SJCRH30 (cell line): ENCODE results near the genes SCGB1D1 and HNRNPUL2.

GRCh38 chr11:61850995-61851749, 23.1 kb downstream of the FADS2 start:
- RAMPAGE, long total RNA = no peak

GRCh38 chr11:61869491-61870334, 21.6 kb downstream of the FADS3 start:
- RAMPAGE, long total RNA = no peak

DNA sequence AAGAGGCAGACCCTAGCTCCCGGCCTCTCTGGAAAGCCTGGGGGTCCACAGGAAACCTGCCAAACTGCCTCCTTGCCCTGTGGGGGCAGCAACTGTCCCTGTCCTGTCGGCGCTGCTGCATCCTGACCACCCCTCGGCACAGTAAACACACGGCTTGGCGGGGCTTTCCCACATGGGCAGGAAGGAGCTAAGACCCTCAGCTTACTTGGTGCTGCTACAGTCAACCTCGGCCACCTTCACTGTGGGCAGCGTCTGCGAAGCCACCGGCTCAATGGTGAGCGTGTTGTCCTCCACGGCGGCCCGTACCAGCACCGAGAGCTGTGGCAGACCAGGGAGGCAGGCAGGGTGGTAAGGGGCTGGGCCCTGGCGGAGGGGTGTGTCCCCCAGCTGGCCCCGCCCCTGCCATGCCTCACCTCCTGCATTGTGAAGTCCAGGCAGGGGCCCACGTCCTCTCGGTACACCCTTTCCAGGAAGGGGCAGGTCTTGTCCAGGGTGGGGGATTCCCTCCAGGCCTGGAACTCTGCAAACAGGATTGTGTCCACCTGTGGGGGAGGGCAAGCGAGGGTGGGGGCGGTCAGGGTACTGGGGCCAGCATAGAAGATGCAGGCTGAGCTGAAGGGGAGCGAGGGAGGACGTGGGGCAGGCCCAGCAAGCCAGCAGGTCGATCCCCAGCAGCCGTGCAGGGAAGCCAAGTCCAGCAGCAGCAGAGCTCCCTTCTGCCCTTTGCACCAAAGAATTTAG, 12.9 kb downstream of the RAB3IL1 start:
- RAMPAGE, long total RNA = no peak

- RAMPAGE, long total RNA = no peak
Measured at GRCh38 chr11:61905319-61905671, 12.1 kb downstream of the RAB3IL1 start.

- RAMPAGE, long total RNA = no peak
Measured at GRCh38 chr11:61963003-61963566, 4.3 kb downstream of the FTH1 start.

DNA sequence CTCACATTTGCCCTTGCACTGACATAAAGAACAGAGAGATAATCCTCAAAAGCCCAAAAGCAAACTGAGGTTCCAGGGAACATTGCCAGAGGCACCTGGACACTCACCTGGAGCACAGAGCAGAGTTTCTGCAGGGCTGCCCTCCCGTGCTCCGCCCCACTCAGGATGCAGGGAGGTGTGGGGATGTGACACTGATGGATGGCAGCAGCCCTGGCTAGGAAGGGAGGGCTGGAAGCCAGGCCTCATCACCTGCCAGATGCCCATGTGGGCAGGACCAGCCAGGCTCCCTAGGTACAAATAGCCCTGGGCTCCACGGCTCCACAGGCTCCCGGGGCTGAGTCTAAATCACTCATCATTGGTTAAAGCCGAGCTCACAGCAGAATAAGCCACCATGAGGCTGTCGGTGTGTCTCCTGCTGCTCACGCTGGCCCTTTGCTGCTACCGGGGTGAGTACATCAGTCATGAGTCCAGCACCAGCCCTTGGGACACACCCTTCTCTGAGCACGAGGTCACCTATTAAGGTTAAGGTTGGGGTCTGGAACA, at the start of gene SCGB1D1:
SCGB1D1 (plus strand) TSS at position 323 of the 543 bp plus-strand sequence.
- RAMPAGE, long total RNA = no peak

DNA sequence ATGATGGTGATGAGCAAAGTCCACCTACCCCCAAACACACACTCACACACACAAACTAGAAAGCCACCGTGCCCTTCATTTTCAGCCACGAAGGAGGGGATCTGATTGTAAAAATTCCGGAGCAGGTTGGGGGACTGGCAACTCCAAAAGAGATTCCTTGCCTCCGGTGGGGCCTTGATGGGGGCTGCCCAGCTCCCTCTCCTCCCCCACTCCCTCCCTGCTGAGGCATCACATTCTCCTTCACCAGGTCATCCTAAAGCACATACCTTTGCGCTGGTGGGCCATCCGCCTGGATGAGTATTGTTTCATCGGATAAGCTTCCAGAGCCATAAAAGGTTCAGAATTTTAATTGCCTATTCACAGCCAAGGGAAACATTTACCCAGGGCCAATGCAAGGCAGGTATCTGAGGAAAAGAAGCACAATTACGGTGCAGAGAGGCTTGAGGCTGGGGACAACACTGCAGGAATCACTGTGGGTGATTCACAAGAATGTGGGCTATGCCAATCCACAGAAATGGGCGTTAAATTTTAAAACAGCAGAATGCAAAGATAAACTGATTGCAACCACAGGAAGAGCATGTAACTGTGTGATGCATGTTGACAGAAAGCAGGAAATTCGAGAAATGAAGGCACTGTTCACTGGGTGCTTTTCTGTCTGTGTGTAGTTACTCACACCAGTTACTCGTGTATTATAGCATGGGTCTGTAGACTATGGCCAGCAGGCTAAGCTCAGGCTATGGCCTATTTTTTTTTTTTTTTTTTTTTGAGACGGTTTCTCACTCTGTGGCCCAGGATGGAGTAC, 7.8 kb downstream of the SCGB1A1 start:
- RAMPAGE, long total RNA = no peak

GRCh38 chr11:62462099-62462660, 43.3 kb downstream of the SCGB1A1 start:
- RAMPAGE, long total RNA = no peak

DNA sequence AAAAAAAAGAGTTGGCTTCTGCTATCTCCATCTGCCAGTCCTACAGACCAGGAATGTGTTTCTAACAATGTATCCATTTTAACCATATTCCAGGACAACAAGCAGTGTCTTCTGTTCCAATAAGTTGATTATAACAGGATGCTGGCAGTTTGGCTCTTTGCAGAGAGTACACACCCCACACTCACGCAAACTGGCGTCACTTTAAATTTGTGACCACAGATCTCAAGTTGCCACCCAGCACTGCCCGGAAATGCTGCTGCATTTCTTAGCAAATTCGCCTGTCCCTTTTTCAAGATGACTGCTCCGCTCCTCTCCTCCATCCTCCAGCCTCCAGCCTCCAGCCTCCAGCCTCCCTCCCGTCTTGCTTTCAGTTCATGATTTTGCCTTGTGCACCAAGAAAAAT, 44.3 kb downstream of the SCGB1A1 start:
- RAMPAGE, long total RNA = no peak

- RAMPAGE, long total RNA = no peak
Measured at GRCh38 chr11:62508074-62509039, 38.2 kb downstream of the AHNAK start.

GRCh38 chr11:62518593-62518841, 28.1 kb downstream of the AHNAK start:
- RAMPAGE, long total RNA = no peak

GRCh38 chr11:62539071-62539675, 7.4 kb downstream of the AHNAK start:
- RAMPAGE, long total RNA = no peak

GRCh38 chr11:62546204-62546638, 385 bp downstream of the AHNAK start:
- RAMPAGE, long total RNA = no peak

DNA sequence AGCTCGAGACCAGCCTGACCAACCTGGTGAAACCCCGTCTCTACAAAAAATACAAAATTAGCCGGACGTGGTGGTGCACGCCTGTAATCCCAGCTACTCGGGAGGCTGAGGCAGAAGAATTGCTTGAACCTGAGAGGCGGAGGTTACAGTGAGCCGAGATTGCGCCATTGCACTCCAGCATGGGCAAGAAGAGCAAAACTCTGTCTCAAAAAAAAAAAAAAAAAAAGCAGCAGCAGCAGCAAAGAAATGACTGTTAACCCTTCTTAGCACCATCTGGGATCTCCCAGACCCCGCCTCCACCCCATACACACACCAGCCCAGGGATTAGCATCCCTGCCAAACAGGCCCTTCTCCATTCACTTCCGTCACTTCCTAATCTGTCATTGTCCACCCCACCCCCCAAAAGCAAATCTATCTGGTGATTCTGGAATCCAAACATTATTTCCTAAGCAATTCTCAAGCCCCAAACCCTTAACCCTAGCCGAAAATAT, 5.8 kb upstream of the AHNAK start:
- RAMPAGE, long total RNA = no peak

- RAMPAGE, long total RNA = no peak
Measured at GRCh38 chr11:62557427-62557832, 10.8 kb upstream of the AHNAK start.

GRCh38 chr11:62560730-62561115, 13.0 kb downstream of the EEF1G start:
- RAMPAGE, long total RNA = no peak

- RAMPAGE, long total RNA = no peak
Measured at GRCh38 chr11:62598834-62599516, 2.7 kb downstream of the MTA2 start.

- RAMPAGE, long total RNA = no peak
Measured at GRCh38 chr11:62719507-62720312, 7.5 kb downstream of the HNRNPUL2 start.

DNA sequence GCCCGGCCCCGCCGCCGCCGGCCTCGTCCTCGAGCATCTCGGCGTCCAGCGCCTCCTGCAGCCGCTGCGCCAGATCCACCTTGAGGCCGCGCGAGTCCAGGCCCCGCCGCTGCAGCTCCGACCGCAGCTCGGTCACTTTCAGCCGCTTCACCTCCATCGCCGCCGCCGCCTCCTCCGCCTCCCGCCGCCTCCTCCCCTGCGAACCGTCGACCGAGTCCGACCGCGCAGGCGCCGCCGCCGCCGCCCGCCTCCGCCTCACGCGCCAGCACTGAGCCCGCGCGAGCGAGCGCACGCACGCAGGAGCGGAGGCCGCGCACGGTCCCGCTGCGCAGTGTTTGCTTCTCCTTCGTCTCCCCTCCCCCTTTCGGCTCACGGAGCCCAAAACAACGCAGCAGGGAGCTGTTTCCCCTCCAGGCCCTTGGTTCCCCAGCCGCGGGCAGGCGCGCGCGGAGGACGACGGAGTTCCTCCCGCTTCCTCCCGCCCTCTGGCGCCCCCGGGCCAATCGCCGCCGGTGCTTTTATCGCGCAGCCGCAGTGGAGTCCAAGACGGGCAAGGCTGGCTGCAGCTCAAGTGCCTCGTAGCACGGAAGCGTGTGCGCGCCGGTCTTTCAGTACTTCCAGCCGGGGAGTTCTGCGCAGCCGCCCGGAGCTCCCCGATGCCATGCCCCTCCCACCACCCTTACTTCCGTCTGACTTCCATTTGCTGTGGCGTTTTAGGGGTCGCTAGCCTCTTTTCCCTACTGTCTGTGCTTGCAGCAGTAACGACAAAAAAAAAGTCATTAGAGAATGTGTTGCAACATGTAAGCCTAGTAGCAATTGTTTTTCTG, at the start of gene HNRNPUL2:
HNRNPUL2 (minus strand) TSS at position 458 of the 827 bp plus-strand sequence.
- RAMPAGE, long total RNA = no peak

DNA sequence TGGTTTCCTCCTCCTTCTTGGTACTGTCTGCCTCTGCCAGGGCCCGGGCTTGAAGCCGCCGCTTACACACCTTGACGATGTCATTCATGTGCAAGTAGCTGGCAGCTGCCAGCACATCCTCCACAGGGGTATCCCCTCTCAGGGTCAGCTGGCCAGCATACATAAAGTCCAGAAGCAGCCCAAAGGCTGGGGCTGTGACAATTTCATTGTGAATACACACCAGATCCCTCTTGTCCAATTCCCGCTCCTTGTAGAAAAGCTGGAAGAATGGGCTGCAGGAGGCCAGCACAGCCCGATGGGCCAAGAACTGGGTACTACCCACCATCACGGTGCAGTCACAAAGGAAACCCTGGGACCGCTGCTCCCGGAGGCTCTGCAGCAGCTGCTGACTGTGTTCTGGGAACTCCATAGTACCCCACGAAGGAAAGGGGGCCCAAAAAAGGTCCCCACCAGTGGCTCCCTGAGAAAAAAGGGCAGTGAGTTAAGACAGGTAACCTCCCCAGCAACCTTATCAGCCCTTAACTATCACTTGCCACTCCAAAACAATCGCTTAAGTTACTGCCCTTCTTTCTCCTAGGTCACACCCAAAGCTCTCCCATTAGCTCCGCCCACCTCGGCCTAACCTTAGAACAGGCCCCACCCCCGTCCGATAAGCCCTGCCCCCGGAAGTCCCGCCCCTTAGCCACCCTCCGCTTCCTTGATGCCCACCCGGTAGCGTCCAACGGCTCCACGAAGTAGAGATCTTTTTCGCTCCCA, 526 bp downstream of the ZBTB3 start:
- RAMPAGE, long total RNA = no peak